ENCODE results near the gene MRFAP1L1.

GRCh38 chr4:6198102-6198789 lies 2.1 kb downstream of the JAKMIP1 start:
- PRO-cap, 2 experiments: no peak in any of the 2 experiments
- RAMPAGE, long total RNA, 4 experiments: no peak in any of the 4 experiments

DNA sequence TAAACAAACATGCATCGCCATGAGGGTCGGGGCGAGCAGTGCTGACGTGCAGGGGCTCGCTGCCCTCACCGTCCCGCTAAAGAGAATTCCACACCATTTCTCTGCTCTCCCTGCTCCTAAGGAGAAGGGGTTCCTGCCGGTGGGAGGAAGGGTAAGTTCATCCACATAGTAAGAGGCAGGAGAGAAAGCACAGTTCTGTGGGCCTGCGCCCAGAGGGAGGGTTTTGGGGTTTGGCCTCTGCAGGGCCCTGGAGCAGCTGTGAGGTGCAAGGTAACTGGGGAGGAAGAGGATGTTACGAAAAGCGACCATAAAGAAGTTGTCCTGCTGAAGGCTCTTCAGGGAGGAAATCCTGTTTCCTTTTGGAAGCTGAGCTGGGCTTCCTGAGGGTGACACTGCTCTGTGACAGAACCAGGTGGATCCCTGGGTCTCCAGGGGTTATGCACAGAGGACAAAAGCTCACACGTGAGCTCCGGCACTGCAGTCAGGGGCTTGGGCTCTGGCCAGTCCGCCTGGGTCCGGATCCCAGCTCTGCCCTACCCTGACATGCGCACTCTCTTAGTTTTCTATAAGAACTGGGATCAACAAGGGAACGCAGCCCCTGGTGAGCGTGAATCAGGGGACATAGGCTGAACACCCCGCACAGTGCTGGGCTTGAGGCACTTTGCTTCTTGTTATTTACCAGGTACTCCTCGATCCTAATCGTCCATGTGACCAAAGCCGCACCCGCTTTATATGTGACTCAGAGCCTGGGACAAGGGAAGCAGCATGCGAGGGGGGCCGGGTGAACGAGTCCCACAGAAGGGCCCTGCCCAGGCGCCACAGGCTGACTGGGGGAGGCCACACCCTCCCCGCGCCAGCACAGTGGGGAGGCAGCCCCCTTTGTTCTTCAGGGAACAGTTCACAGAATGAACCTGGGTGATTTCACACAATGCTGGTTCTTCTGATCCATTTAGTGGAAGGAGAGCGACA lies 55.3 kb downstream of the WFS1 start:
- PRO-cap, 2 experiments: peak in 1 of 2 experiments; most common plus-strand start position 568 of the sequence (in 1)
- RAMPAGE, long total RNA, 4 experiments: no peak in any of the 4 experiments

DNA sequence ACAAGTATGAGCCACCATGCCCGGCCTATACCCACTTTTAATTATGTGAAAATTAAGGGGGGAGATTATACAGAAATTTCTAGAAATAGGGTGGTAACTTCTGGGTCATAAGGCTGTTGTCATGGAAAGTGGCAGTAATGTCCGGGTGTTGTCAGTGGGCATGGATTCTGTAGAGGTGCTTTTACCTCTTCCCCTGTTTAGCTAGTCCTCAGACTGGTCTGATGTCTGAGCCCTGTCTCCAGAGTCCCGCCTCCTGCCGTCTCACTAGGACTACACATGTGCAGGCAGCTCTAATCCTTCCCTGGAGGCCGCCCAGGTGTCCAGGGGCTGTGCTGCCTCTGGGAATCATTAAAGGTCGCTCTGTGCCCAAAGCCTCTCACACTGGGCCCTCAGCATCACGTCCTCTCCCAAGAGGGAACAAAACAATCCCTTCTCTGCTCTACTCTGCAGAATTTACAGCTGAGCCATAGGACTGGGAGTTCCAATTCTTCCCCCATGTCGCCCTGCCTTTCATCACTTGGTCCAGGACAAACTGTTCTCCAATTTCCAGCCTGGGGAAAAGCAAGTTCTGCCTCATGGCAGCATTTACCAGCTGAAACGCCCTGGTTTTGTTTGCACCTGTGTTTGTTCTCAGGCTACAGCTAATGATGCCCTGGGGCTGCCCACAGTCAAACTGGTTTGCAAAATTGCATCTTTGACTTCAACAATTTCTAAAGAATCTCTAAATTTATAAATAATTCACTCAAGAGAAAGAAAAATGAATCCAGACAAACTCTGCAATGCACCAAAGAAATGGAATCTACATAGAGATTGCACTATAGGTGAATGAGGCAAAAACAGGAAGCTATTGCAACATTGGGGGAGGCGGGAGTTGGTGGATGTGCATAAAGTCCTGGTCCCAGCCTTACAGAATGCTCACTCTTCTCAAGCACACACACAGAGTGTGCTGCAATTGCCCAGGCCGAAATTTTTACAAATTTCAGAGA lies 7.3 kb upstream of the MRFAP1 start:
- PRO-cap, 2 experiments: no peak in any of the 2 experiments
- RAMPAGE, long total RNA, 4 experiments: no peak in any of the 4 experiments

- PRO-cap, 2 experiments: no peak in any of the 2 experiments
- RAMPAGE, long total RNA, 4 experiments: start-site peak on the plus strand in 1 of 4 experiments, at chr4:6641968-6642133 at its widest, 32 to 137 reads per replicate
Measured at GRCh38 chr4:6641738-6642431, 1.4 kb downstream of the MRFAP1 start.

DNA sequence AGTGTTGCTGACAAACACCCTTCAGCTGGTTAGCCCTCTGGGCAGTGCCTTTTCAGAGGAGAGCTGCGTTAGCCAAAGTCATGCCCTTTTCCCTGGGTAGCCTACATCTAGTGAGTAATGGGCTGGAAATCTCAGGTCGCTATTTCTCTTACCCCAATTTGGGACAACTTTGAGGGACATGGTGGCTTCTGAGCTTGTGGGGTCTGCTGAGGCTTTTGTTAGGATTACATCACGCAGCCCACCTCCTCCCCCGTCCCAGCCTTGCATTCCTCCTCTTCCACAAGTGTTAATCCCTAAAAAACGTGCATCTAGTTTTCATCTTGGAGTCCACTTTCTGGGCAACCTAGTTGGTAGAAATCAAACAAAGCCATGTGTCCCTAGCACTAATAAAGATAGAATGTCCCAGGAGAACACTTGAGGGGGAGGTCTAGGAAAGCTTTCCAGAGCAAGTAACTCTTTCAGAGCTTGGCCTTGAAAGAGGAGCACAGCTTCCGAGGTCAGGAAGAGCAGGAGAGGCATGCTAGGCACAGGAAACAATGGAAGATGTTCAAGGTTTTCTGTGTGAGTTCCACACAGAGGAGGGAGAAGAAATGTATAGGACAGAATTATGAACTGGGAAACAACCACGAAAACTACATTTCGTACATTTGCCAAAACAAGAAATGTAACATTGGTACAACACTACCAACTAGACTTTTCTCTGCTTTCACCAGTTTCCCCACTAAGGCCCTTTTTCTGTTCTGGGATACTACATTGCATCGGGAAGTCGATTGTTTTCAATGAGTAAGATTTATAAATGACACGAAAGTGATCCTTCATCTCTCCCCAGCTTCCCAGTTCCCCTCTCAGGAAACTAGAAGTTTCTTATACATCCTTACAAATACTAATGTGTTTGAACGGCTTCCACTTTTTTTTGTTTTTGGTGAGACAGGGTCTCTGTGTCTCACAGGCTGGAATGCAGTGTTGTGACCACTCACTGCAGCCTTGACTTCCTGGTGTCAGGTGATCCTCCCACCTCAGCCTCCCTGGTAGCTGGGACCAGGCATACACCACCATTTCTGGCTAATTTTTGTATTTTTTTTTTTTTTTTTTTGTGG lies 3.0 kb downstream of the MRFAP1 start:
- PRO-cap, 2 experiments: no peak in any of the 2 experiments
- RAMPAGE, long total RNA, 4 experiments: no peak in any of the 4 experiments

GRCh38 chr4:6658294-6659201 lies 15.3 kb upstream of the ENSG00000170846 start:
- PRO-cap, 2 experiments: no peak in any of the 2 experiments
- RAMPAGE, long total RNA, 4 experiments: no peak in any of the 4 experiments

DNA sequence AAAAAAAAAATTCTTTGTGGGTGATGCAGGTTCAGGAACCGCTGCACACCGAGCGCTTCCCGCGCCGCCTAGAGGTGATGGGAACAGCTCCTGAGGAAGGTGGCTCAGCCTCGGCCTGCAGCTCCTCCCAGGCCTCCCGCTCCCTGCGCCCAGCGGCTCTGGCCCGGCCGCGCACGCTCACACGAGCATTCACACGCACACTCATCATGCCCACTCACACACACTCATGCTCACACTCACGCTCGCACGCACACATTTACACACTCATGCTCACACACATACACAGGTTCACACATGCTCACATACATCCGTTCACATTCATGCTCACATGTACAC lies 9.2 kb upstream of the ENSG00000170846 start:
- PRO-cap, 2 experiments: no peak in any of the 2 experiments
- RAMPAGE, long total RNA, 4 experiments: no peak in any of the 4 experiments

GRCh38 chr4:6674789-6675738 lies 1.2 kb downstream of the ENSG00000170846 start:
- PRO-cap, 2 experiments: no peak in any of the 2 experiments
- RAMPAGE, long total RNA, 4 experiments: start-site peak on the plus strand in 3 of 4 experiments, at chr4:6675047-6675393 at its widest, 5 to 58 reads per replicate

DNA sequence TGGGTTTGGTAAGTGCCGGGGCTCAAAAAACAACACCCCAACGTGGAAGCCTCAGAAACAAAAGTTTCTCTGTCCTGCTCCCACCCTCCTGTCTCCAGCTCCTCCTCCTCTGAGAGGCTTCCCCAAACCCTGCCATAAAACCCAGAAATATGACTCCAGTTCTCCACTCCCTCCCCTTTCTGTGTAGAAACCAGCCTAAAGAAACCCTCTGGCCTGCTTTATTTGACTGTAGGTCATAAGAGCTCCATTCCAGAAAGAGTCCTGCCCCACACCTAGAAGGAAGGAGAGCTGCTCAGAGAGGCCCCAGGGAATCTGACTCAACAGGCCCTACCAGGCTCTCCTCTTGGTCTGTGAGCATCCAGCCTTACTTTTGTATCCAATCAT lies 886 bp upstream of the S100P start:
- PRO-cap, 2 experiments: no peak in any of the 2 experiments
- RAMPAGE, long total RNA, 4 experiments: no peak in any of the 4 experiments

- PRO-cap, 2 experiments: peak in 2 of 2 experiments; most common plus-strand start chr4:6709977 (in 1); most common minus-strand start chr4:6709854 (in 1)
- RAMPAGE, long total RNA, 4 experiments: start-site peak on the minus strand in 4 of 4 experiments, at chr4:6709817-6709883 at its widest, 27 to 140 reads per replicate
Measured at GRCh38 chr4:6709032-6710206, at the start of gene MRFAP1L1. TSS of gene MRFAP1L1 (minus strand) at chr4:6709865.

GRCh38 chr4:6733114-6734035 lies 17.4 kb downstream of the BLOC1S4 start:
- PRO-cap, 2 experiments: no peak in any of the 2 experiments
- RAMPAGE, long total RNA, 4 experiments: no peak in any of the 4 experiments

DNA sequence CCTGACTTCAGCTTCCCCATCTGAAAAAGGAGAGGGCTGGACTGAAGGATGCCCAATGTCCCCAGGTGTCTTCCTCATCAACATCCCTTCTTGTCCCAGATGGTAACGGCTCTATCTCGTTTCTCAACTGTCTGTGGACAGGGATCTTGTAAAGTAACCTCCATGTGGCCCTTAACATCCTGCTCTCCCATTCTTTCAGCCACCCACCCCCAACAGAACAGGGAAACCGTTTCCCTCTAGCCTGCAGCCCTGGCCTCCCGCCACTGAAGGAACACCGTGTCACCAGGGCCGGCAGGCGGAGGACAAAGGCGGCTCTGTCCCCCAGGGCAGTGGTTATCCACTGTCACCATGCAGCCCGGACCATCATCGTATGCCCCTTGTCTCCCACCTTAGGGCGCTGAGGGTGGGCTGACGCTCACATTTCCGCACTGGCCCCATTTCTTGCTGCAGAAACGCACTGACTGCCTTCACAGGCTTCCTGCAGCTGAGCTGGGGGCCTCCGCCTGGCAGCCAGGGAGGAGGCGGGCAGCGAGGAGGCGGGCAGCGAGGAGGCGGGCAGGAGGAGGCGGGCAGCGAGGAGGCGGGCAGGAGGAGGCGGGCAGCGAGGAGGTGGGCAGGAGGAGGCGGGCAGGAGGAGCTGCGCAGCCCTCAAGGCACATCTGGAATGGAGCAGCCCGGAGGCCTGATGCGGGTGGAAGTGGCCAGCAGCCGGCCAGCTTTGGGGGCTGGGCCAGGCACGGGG lies 20.9 kb upstream of the KIAA0232 start:
- PRO-cap, 2 experiments: no peak in any of the 2 experiments
- RAMPAGE, long total RNA, 4 experiments: no peak in any of the 4 experiments

DNA sequence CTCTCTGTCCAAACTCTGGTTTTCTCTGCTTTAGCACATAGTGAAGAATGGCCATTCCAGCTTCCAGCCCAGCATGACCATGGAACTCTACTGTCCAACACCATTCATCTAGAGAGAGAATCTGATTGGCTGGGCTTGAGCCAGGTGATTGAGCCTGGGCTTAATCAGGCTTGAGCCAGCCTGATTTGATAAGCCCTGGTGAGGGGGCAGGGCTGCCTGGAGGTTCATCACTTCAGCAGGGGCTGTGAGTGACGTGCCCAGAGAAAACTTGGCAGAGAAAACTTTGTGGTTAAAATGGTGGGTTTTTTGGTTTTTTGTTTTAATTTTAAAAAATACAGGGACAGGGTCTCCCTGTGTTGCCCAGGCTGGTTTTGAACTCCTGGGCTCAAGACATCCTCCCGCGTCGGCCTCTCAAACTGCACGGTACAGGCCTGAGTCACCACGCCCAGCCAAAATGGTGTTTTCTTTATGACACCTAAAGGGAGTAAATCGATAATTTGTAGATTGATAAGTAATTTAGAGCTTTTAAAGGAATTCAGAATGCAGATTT lies 62.6 kb downstream of the KIAA0232 start:
- PRO-cap, 2 experiments: no peak in any of the 2 experiments
- RAMPAGE, long total RNA, 4 experiments: no peak in any of the 4 experiments

DNA sequence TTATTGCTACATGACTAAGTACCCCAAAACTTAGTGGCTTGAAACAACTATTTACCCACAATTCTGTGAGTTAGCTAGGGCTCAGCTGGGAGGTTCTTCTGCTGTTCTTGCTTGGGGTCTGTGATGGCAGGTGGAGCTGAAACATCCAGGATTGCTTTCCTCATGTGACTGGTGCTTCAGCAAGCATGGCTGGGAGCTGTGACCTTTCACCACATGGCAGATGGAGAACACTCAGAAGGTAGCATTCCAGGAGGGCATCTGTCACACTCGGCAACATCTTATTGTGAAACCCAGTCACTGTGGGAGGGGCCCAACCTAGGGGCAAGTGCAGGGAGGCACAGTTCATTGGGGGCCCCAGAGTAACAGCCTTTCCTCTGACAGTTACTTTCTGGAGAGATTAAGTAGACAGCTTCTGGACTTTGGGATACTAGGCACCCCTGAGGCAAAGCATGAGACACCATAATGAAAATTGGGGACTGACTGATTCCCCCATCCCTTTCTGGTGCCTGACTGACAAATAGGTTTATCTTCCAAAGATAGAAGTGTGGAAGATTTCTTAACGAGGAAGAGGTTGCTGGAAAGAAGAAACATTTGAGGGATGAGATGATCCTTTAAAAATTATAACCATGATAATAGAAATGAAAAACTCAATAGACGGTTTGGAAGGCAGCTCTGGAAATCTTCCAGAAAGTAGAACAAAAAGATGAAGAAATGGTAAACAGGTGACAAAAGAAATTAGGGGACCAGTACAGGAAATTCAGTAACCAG lies 56.8 kb upstream of the TBC1D14 start:
- PRO-cap, 2 experiments: no peak in any of the 2 experiments
- RAMPAGE, long total RNA, 4 experiments: start-site peak on the plus strand in 1 of 4 experiments, centred at position 613 of the sequence, 5 reads per replicate

DNA sequence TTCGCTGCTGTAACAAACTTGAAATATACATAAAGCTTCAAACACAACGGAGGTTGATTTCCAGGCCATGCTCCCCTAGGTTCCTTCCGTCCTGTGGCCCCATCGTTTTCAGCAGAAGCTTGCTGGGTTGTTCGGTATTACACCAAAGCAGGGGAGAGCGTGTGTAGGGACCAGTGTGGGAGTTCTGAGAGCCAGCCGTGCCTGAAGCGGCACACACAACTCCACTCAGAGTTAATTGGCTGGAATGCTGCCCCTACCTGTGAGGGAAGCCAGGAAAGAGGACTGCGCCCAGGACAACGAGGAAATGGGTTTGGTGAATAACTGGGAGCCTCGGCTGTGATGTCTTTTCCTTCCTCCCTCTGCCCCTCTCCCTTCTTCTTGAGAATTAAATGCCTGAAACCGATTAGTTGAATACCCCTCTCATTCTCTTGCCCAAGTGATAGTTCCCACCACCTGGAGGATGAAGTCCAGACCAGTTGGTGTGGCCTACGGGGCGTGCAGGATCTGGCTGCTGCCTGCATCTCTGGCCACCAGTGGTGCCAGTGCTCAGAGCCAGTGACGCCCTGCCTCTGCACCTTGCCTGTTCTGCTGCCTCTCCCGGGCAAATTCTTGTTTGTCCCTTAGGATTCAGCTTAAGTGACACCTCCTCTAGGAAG lies 33.5 kb downstream of the TBC1D14 start:
- PRO-cap, 2 experiments: no peak in any of the 2 experiments
- RAMPAGE, long total RNA, 4 experiments: no peak in any of the 4 experiments

- PRO-cap, 2 experiments: no peak in any of the 2 experiments
- RAMPAGE, long total RNA, 4 experiments: no peak in any of the 4 experiments
Measured at GRCh38 chr4:6998903-6999735, 43.7 kb downstream of the CCDC96 start.

DNA sequence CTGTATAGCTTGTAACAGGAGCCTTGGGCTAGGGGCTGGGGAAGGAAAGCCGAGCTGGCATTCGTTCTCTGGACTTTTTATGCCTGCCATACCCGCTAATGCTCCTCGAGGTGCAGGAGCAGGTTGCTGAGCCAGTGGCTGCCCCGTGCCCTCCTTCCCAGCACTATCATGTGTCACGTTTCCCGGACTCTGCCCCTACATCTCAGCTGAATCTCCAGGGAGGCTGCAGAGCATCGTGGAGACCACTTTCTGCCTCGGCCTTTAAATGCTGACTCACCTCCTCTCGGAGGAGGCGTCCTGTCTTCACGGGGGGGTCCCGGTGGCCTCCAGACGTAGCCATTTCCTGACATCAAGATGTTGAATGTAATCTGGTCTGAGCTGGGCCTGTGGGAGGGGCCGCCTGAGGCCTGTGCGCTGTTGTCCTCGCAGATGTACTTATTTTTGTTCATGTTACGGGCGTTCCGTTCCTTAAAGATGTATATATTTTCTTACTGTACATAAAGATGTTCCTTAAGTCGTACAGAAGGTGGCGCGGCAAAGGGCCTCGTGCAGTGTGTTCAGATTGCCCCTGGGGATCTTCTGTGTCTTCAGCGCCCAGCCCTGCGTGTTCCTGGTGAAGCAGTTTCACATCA lies 10.8 kb downstream of the CCDC96 start:
- PRO-cap, 2 experiments: no peak in any of the 2 experiments
- RAMPAGE, long total RNA, 4 experiments: no peak in any of the 4 experiments

GRCh38 chr4:7034164-7035078 lies 8.4 kb downstream of the CCDC96 start:
- PRO-cap, 2 experiments: no peak in any of the 2 experiments
- RAMPAGE, long total RNA, 4 experiments: no peak in any of the 4 experiments

DNA sequence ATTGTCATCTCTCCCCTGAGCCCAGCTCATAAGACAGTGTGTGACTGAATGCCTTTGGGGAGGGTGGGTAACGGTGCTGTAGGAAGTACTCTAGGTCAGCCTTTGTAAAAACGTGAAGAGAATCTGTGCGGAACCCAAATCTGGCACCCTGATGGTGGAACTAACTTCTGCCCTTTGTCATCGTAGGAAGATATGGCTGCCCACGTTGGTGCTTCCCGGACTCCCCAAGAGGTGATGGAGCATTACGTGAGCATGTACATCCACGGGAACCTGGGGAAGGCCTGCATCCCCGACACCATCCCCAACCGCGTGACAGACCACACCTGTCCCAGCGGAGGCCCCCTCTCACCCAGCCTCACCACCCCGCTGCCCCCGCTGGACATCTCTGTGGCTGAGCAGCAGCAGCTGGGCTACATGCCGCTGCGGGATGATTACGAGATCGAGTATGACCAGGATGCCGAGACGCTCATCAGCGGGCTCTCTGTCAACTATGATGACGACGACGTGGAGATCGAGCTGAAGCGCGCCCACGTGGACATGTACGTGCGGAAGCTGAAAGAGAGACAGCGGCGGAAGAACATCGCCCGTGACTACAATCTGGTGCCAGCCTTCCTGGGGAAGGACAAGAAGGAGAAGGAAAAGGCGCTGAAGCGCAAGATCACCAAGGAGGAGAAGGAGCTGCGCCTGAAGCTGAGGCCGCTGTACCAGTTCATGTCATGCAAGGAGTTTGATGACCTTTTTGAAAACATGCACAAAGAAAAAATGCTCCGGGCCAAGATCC lies 10.9 kb downstream of the TADA2B start:
- PRO-cap, 2 experiments: no peak in any of the 2 experiments
- RAMPAGE, long total RNA, 4 experiments: no peak in any of the 4 experiments

DNA sequence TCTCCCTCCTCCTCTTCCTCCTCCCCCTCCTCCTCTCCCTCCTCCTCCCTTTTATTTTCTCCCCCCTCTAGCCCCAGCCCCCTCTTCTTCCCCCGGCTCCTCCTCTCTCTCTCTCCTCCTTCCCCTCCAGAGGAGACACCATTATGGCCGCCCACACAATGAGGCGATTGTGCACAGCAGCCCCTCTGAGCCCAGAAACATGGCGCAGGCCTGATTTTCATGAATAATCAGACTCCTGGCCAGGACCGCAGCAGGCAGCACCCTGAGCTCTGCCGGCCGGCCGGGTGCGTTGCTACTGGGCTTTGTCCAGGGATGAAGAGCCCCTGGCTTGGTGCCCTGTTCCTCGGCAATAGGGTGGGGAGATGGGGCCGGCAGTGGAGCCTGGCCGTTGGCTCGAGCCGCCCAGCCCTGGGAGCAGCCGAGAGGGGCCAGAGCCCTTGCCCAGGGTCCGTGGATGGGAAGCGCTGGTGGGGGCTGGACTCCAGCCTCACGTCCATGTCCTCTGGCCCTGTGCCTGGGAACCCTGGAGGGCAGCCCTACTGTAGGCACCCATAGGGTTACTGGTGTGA lies 102.9 kb downstream of the SORCS2 start:
- PRO-cap, 2 experiments: no peak in any of the 2 experiments
- RAMPAGE, long total RNA, 4 experiments: no peak in any of the 4 experiments